ENCODE measurements around a stretch of chr1.

DNA sequence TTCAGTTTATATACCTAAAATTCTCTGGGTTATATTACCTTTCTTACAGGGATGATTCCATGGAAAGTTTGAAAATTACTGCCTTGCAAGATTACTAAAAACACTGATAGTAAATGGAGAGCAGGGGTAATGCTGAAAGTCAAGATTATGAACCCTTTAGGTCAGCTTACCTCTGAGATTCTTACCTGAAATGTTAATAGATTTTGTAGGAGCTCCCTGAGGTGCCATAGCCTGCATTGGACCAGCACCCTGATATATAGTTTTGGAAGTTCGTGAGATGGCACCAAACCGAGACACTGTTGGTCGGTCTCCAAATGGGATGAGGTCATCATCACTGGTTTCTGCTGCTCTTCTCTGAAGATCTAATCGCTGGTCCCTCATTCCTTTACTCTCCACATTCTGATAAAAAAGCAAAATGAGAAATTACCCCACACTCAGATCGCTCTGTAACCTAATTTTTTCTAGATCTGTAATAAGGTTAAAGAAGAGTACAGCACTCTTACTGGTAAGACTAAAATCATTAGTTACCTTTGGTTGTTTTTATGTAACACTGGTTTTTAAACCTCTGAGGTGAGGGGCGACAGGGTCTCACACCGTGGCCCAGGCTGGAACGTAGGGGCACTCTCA, 30.2 kb upstream of the SERPINC1 start:
- PRO-cap = no peak

DNA sequence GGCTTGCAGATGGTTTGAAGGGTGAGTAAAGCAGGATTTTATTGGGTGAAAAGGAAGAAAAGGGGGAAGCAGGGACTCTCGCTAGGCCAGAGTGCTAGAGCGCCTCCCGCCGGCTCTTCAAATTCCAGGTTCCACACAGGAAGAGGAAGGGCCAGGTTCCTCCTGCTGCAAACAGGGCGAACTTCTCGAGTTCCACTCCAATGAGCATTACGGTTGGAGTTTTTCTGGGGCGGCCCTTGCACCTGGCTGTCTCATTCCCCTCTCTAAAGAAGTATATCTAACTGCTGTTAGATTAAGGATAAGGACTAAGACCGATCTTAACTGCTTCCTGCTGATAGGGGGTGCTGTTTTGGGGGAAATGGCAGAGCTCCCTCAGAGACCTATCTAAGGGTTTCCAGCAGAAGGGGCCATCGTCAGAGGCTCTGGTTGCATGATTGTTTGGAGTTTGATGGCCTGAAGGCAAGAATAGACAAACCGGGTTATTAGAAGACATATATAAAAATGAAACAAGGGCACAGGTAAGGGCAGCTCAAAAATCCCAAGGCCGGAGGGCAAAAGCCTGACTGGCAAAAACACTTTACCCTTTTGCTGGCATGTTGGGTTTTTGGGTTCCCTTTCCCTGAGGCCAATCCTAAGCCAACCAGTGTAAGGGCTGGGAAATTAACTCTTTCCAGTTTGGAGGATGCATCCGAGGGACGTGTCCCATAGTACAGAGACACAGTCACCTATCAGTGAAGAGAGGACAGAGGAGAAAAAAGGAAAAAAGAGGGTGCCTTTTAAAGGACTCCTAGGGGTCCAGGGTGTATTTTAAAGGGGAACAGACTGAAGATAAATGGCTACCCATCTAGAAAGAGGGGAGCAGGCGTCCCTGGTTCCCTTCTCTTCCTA, 138.2 kb downstream of the RABGAP1L start:
- PRO-cap = no peak

DNA sequence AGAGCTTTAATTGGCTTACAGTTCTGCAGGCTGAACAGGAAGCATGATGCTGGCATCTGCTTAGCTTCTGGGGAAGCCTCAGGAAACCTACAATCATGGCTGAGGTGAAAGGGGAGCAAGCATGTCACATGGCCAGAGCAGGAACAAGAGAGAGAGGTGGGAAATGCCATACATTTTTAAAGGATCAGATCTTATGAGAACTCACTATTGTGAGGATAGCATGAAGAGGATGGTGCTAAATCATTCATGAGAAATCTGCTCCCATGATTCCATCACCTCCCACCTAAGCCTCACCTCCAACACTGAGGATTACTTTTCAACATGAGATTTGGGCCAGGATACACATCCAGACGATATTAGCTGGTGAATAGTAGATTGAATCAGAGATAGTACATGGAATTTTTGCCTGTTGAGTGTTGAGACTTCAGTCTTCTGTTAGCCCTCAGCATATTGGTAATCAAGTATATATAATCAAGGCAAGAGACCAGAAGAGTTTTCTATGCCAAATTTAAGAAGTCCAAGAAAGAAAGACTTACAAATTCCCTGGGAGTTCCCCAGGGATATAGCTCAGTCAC, 75.0 kb downstream of the GPR52 start:
- PRO-cap = no peak

GRCh38 chr1:174834407-174835379, 165.1 kb upstream of the CACYBP start:
- PRO-cap = no peak

- PRO-cap = no peak
Observed at GRCh38 chr1:174874082-174875044, 125.4 kb upstream of the CACYBP start.

DNA sequence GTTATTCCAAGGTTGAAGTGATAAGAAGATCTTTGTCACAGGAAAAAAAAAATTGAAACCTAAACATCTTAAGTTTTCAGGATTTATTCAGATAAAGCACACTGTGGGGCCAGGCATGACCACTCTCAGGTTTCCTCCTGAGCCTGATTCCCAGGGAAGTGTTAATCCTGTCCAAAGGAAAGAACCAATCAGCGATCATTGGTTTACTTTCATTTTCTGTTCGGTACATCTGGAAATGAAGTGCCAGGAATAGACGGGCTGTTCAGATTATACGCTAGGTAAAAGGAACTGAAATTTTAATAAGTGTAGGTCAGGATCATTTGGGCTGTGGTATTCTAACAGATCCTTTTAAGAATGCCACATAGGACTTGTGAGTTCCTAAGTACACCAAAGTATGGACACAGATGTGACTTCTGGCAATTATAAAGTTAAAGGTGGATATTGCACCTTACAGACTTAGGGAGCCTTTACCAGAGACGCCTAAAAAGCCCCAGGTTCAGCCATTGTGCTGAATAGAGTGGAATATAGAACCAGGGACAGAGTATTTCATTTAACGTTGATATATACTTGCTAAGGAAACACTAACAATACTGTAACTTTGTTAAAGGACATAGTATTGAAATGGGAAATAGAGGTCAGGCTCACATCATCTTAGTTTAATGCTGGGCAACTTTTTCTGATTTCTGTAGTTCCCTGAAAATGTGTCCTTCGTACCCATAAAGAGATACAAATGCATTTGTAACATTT, 9.2 kb upstream of the CACYBP start:
- PRO-cap = no peak

GRCh38 chr1:175011189-175011873, 11.6 kb downstream of the CACYBP start:
- PRO-cap = no peak

- PRO-cap = no peak
Observed at GRCh38 chr1:175200554-175201890, 8.4 kb upstream of the KIAA0040 start.

DNA sequence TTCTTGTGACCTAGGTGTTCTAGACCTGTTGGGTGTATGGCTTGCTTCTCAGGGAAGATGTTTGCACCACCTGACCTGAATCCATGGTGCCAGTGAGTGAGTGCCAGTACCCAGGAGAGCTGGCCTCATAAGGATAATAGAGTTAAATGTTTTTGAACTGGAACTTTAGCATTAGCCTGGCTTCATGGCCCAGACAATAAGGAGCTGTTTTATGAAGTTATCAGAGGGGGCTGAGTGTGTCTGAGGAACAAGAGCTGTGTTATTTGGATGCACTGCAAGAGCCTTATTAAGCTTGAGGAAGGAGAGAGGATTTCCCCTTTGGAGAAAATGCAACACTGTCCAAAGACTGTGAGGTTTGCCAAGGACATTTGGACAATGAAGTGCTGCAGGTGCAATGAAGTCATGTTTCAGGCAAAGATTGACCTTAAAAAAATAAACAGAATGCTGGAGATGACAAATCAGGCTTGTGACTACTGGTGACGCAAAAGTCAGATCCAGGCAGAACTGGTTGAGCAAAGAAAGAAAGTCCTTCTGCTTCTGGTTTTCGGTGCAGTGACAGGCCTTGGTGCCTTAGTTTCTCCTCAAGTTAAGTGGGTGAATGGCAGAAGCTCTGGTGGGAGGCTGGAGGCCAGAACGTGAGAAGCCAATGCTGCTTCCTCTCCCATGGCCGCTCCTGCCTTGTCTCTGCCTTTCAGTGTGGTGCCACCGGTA, 125.2 kb upstream of the KIAA0040 start:
- PRO-cap = no peak

GRCh38 chr1:175598808-175599890, 144.2 kb downstream of the TNR start:
- PRO-cap = no peak

DNA sequence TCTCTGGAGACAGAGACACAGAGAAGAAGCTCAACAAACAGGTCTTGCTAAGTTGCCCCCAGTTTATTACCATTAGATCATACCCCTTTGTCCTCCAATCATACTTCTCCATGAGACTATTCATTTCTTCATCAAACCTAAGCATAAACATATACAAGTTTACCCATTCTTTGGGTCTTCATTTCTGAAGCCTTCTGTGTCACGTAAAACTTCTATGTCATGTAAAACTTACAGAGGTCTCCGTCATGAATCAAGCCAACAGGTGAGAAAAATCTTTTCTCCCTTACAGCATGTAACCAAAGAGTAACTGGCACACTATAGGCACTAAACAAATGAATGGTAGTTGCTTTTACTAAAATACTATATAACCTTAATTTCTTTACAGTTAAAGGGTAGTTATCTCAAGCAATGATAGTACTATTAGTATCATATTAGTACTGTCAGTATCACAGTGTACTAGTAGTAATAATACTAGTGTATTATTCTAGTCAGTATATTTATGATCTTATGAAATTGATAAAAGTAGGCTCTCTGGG, 226.1 kb upstream of the TNR start:
- PRO-cap = no peak

GRCh38 chr1:176206033-176206937, 801 bp downstream of the COP1 start:
- PRO-cap = bidirectional peak, plus-strand start at chr1:176206431, minus-strand start at chr1:176206440; bidirectional peak, plus-strand start at chr1:176206755, minus-strand start at chr1:176206713

DNA sequence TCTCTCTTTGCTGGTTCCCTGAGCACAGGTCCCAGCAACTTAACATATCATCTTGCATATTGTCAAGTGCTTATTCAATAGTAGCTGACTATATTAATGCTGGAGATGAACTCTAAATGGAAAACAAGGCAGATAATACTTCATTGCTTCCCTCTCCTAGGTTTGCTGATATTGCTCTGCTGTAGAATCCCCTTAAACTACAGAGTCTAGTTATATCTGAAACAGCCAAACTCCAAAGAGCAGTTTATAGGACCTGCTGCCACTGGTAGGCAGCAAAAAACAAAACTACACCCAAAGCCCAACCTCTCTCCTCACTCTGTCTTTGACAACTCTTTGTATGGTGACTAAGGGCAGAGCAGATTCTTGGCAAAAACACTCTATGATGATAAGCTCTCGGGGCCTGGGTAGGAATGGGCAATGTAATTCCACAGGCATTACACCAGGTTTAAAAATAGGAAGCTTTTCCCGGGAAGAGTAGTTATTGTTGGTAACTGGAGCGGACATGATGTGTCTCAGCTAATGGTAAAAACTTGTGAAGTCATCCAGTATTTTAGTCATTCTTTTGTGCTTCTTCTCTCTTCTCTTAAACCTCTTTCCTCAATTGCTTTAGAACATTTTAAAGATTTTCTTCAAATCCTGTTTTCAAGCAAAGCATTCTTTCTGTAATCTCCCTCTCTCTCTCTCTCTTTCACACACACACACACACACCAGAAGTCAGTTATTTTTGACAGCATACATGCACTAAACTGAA, 193.3 kb downstream of the PAPPA2 start:
- PRO-cap = no peak

DNA sequence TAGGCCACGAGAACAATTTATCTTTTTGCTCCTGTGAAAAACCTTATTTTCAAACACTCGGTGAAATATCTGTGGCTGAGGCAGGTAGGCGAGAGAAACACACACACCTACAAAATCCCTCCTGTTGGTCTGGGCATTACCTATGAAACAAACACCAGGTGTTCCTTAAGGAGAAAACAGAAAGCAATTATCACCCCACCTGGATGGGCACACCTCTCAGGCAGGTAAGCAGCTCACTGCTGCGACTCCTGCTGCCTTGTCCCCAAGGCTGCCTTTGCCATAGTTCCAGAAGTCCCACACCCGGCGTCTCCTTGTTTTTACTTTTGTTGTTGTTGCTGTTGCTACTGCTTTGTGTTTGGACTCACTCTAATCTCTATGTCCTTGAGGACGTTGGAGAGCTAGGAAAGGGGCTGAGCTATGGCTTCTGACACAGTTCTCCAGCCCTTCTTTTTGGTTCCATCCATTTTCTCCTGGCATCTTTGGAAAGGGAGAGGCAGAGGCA, 271.0 kb downstream of the ASTN1 start:
- PRO-cap = no peak

GRCh38 chr1:178057176-178057789, 36.6 kb upstream of the RASAL2 start:
- PRO-cap = no peak

GRCh38 chr1:178493667-178494053, 3.1 kb downstream of the CLEC20A start:
- PRO-cap = no peak

- PRO-cap = no peak
Observed at GRCh38 chr1:178541738-178542472, 29.0 kb downstream of the TEX35 start.

DNA sequence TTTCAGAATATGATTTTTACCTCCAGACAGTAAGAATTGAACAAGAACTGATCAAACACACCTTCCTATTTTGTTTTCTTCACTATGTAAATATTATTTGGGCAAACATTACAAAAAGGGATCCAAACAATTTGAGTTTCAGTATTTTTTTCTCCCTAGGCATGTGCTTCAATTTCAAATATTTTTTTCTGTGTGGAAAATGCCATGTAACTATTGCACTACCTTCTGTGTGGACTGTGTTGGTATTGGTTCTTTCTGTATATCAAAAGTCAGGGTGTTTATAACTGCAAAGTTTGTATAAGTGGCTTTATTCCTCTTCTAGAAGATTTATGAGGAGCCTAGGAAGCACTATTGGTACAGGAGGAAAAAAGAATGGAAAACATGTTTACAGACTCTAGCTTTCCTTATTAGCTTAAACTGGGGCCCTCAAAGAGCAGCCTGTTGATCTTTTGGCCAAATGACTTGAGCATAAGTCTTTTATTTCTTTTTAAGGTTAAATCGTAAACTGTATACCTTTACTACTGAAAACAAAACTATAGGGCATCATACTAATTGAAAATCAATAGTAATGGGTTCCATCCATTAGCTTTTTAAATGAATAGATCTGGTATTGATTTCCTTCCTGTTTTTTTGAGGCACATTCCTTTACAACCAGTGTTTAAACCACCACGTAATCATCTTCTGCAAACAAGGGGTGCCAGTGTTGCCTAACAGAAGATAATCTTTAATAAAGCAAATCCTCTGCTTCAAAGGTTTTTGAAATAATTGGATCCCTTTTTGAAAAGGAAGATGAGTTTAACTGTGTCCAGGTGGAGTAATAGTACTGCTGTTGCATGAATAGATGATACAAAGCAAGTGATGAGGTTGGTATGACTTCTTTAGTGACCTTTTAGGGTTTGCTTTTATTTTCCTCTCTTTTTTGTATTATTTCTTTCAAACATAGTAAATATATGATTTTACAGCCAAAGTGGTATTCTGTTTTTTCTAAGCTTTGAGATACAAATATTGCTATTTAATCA, 48.6 kb upstream of the ANGPTL1 start:
- PRO-cap = no peak

- PRO-cap = no peak
Observed at GRCh38 chr1:179089732-179090345, 8.0 kb downstream of the TOR3A start.

DNA sequence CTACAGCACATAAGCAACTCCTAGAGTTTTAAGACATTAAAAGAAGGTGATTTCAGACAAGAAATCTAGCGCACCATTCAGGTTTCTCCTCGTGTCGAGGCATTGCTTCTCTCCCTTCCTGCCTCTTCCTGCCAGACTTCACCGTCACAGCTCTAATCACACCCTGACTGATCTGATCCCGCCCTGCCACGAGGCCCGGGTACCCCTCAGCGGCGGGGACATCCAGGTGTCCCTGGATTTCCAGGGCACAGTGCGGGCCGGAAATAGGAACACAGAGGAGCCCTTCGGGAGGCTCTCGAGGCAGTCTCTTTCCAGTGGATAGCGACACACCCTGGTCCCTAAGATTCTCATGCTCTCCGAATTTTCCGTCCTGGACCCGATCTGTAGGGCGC, 461 bp upstream of the FAM163A start:
- PRO-cap = no peak

Measured in neuron (in vitro differentiated cells).